Melanocyte of skin (primary cell): ENCODE results near the genes MAP3K19 and CXCR4.

- CAGE, long polyA plus RNA, 2 experiments = no peak in any of the 2 experiments
Observed at GRCh38 chr2:134717974-134718499, 763 bp downstream of the TMEM163 start.

DNA sequence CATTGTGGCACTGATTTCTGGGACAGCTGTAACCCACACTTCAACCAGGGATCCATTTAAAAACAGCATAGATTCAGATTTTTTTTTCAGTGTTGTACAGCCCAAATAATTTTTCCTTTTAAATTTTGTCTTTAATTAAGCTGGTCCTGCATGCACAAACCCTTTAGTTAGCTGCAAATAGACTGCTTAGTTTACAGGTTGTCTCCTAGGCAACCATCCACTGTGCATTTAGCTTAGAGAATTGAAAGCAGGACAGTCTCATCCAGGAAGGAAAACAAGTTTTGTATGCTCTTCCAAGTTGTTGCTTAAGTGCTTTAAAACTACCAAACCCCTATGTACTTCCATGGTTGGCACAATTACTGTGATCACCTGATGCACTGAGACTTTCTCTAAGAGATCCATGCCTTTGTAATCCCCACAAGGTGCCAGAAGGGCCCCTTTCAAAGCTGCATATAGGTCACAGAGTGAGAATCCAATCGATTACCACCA lies at the start of gene MAP3K19:
Gene MAP3K19, minus strand, starts transcription at position 184 of the 489 bp plus-strand sequence.
- CAGE, long polyA plus RNA, 2 experiments = no peak in any of the 2 experiments

- CAGE, long polyA plus RNA, 2 experiments = no peak in any of the 2 experiments
Observed at GRCh38 chr2:135074047-135074693, 22.1 kb downstream of the RAB3GAP1 start.

- CAGE, long polyA plus RNA, 2 experiments = no peak in any of the 2 experiments
Observed at GRCh38 chr2:135657934-135658359, 83.7 kb upstream of the UBXN4 start.

GRCh38 chr2:135770414-135770908 lies 28.8 kb downstream of the UBXN4 start:
- CAGE, long polyA plus RNA, 2 experiments = no peak in any of the 2 experiments

- CAGE, long polyA plus RNA, 2 experiments = no peak in any of the 2 experiments
Observed at GRCh38 chr2:136114000-136114248, 4.0 kb downstream of the CXCR4 start.

DNA sequence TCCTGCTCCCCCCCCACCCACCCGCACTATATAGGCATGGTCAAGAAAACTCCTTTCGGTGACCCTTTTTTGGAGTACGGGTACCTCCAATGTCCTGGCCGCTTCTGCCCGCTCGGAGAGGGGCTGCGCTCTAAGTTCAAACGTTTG lies 213 bp downstream of the CXCR4 start:
- CAGE, long polyA plus RNA, 2 experiments = no peak in any of the 2 experiments

DNA sequence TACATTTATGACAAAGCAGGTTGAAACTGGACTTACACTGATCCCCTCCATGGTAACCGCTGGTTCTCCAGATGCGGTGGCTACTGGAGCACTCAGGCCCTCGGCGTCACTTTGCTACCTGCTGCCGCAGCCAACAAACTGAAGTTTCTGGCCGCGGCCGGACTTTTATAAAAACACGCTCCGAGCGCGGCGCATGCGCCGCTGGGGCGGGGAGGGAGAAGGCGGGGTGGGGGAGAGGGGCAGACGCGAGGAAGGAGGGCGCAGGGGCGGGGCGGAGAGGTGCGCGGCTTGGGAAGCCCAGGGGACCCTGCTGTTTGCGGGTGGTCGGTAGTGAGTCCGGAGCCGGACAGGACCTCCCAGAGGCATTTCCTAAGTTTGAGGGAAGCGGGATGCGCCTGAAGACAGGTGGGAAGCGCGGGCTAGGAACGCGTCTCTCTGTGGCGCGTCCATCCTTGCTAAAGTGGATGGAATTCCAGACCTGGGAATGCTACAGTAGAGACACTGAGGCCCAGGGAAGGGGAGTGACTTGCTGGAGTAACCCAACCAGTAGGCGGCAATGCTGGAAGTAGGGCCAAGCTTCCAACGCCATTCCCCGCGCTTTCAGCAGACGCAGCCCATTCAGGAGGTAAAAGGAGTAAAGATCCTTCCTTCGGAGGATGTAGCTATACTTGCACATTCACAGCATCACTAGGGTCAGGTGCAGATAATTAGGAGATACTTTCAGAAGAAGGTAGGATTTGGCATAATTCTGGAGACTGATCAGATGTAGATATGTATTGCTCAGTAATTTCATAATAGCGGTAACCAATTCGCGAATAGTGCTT lies at the start of gene CXCR4:
Gene CXCR4, minus strand, starts transcription at position 140 of the 824 bp plus-strand sequence.
- CAGE, long polyA plus RNA, 2 experiments = no peak in any of the 2 experiments

DNA sequence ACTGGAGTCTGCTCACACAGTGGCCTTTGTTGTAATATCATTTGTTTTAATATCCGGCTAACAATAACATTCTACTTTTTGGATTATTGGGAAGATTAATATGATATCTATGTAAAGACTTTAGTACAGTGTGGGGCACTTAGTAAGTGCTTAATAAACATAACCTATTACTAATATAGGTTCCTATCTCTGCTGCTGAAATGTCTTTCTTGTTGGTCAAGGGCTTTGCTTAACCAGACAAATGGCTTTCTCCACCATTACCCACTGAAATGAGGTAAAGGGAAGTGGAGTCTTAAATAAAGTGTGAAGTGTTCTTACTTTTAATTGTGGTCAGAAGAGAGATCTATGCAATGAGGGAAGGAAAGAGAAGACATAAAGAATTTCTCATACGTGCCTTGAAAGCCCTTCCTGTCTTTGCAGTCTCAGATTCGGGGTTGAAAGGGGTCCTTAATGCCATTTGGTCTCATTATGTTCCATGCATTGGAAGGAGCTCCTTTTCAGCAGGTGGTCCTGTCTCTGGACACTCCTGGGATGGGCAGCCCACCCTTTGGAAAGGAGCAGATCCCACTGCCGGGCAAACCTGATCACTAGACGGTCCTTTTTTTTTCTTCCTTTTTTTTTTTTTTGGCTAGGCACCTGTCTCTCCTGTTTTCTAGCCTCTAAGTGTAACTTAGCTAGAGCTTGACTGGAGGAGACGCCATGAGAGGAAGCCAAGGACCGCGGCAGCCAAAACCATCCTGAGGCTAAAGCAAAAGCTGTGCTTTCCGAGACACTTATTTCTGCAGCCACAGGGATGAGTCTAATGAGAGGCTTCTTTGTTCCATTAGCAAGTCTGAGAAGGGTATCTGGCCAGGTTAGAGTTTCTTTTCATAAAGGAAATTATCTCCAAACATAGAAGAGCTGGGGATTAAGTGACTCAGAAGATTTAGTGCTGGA lies 7.0 kb upstream of the CXCR4 start:
- CAGE, long polyA plus RNA, 2 experiments = no peak in any of the 2 experiments

DNA sequence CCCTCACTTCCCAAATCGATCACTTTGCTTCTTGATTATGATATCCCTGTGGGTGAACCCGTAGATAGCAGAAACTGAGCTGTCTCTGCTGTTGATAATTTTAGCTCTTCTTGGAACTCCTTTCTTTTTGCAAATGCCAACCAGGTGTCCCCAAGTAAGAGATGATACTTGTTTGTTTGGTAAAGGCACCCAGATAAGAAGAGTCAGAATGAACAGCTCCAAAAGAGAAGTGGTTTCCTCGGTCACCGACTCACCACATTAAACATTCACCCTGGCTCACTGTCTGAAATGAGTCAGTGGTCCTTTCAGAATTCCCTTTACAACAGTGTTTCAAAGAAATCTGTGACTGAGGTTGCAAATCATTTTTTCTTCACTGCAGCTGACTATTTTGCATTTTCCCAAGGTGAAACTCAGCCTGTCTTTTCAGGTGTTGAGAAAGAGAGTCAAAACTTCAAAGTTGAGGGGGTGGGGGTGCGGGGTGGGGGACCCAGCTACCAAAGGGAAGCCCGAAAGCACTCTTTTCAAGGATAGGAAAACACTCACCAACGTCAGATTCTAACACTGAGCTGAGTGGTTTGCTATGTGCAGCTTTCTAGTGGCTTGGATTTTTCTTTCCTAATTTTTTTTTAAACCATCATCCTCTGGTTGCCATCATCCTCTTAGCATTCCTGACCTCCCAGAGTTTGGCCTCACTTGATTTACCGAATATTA lies 16.3 kb upstream of the CXCR4 start:
- CAGE, long polyA plus RNA, 2 experiments = no peak in any of the 2 experiments

- CAGE, long polyA plus RNA, 2 experiments = no peak in any of the 2 experiments
Observed at GRCh38 chr2:136238127-136239331, 120.6 kb upstream of the CXCR4 start.

GRCh38 chr2:136253380-136254114 lies 135.6 kb upstream of the CXCR4 start:
- CAGE, long polyA plus RNA, 2 experiments = no peak in any of the 2 experiments

- CAGE, long polyA plus RNA, 2 experiments = no peak in any of the 2 experiments
Observed at GRCh38 chr2:136326894-136328135, 209.4 kb upstream of the CXCR4 start.

- CAGE, long polyA plus RNA, 2 experiments = no peak in any of the 2 experiments
Observed at GRCh38 chr2:137857949-137858329, 106.3 kb upstream of the HNMT start.

DNA sequence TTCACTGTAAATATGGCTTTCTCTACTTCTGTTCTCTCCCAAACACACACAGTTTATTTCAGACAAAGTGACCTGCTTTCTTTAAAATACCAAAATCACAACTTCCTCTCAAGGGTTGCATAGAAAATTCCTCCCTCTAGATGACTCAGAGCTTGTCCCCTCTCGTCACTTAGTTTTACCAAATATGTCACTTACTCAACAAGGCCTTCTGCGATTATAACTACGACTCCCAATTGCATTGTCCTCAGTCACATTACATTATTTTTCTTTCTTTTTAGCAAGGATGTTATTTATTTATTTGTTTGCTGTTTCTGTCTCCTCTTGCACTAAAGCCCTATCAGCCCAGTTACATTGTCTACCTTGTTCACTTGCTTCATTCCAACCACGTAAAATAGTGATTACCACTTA lies 9.4 kb downstream of the LRP1B start:
- CAGE, long polyA plus RNA, 2 experiments = no peak in any of the 2 experiments

GRCh38 chr2:142930994-142931425 lies 53.5 kb downstream of the KYNU start:
- CAGE, long polyA plus RNA, 2 experiments = no peak in any of the 2 experiments

GRCh38 chr2:142935432-142935936 lies 58.0 kb downstream of the KYNU start:
- CAGE, long polyA plus RNA, 2 experiments = no peak in any of the 2 experiments

DNA sequence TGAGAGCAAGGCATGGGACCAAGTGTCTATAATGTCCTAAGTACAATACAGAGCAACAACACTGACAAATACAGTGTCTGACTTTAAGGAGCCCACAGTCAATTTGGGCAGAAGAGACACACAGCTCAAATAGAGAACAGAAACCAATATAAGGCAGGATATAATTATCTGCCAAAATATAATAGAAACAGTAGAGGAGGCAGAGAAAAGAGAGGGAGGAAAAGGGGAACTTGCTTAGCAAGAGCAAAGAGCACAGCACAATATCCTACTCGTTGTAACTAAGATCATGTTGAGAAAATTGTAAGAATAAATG lies 12.1 kb downstream of the ARHGAP15 start:
- CAGE, long polyA plus RNA, 2 experiments = no peak in any of the 2 experiments

DNA sequence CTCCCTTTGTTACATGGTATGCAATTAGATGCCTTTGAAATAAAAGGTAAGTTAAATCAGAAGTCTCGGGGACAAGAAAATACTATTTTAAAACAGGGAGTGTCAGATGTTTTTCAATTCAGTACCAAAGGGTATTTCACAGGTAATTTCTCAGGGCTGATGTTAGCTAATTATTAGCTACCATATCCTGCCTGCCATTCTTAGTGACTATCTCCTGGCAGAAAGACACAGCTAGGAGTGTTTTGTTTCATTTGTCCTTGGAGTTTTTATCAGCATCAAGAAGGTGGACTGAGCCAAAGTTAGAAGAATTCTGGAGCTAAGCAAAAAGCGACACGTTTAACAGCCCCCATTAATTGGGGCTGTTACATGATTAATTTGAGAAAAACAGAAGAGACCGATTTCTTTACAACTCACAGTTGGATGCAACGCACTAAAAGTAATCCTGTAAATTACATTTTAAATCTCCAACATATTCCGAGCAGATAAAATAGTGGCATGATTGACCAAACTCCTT lies 397.7 kb downstream of the GTDC1 start:
- CAGE, long polyA plus RNA, 2 experiments = no peak in any of the 2 experiments

GRCh38 chr2:143937219-143938050 lies 394.9 kb downstream of the GTDC1 start:
- CAGE, long polyA plus RNA, 2 experiments = no peak in any of the 2 experiments